Iris pigment epithelial cell (primary cell): ENCODE results near the gene DNASE1L3.

DNA sequence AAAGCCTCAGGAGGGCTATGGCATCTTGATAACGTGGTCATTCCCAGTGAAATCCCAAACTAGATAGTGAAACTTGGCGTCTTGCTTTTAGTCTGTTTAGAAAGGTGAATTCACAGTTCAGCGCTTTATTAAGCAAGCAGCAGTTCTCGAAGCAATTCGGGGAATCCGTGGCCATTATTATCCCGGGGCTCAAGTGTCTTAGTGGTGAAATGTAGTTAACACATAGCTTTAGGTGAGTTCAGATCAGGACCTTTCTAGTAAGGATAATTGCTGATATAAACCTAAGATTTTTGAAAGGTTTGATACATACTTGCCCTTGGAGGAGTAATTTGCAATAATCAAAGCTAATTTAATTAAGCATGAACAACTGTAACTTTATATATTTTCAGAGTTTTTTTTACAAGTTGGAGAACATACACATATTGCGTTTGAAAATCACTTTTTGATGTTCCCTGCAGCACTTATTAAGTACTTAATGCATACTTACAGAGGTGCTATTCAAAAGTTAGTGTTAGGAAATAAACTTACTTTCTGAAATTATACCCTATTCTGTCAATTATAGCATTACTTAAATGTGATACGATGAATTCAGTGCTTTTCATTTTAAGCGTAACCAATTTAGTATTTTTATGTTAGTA, 2.1 kb downstream of the SLMAP start:
- RRBS = no CpG with 5 or more reads among the region's 10 CpGs

- RRBS = no CpG with 5 or more reads among the region's 3 CpGs
Measured at GRCh38 chr3:57902841-57903517, 105.2 kb upstream of the FLNB start.

DNA sequence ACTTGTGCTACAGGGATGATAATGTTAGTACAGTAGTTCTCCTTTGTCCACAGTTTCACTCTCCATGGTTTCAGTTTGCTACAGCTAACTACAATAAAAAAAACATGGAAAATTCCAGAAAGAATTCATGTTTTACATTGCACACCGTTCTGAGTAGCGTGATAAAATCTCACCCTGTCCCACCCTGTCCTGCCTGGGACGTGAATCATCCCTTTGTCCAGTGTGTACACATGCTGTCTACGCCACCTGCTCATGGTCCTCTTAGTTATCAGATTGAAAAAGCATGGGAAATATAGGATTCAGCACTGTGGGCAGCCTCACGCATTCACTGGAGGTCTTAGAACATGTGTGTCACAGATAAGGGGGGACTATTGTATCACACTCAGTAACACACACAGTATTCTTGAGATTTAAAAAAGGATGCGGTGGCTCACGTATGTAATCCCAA, 8.8 kb upstream of the FLNB start:
- RRBS = no CpG with 5 or more reads among the region's 7 CpGs

GRCh38 chr3:58035079-58035784, 27.0 kb downstream of the FLNB start:
- RRBS = no CpG with 5 or more reads among the region's 5 CpGs

DNA sequence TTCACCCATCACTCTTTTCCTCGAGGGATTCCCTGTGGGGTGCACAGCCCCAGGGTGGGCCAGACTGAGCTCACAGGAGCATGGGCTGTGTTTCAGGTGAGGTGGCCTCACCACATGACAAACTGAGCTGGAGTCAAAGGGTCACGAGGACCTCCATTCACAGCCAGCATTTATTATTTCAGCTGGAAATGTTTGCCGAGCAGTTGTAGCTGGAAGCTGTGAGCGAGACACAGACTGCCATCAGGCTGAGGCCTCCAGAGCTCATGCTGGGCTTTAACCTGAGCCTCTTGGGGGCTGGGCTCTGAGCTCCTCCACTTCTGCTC, 57.4 kb downstream of the FLNB start:
- RRBS = no CpG with 5 or more reads among the region's 4 CpGs

DNA sequence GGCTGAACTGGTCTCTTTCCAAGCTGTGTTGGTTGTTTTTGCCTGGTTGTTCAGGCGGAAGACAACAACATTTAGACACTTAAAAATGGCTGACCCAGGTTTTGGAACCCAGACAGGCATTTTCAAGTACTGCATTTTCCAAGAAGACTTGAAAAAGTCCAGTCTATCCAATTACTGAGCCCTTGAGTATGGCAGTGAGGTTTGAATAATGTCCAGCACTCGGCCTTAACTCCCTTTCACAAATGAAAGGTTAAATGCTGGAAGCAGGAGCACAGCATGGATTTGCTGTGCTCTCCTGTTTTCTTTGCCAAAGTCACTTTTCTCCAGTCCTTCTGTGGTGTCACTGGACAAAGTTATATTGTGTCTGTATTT, 93.4 kb downstream of the FLNB start:
- RRBS = no CpG with 5 or more reads among the region's 2 CpGs

GRCh38 chr3:58109106-58109791, 101.0 kb downstream of the FLNB start:
- RRBS = no CpG with 5 or more reads among the region's 11 CpGs

GRCh38 chr3:58115032-58115751, 95.6 kb downstream of the DNASE1L3 start:
- RRBS = no CpG with 5 or more reads among the region's 12 CpGs

DNA sequence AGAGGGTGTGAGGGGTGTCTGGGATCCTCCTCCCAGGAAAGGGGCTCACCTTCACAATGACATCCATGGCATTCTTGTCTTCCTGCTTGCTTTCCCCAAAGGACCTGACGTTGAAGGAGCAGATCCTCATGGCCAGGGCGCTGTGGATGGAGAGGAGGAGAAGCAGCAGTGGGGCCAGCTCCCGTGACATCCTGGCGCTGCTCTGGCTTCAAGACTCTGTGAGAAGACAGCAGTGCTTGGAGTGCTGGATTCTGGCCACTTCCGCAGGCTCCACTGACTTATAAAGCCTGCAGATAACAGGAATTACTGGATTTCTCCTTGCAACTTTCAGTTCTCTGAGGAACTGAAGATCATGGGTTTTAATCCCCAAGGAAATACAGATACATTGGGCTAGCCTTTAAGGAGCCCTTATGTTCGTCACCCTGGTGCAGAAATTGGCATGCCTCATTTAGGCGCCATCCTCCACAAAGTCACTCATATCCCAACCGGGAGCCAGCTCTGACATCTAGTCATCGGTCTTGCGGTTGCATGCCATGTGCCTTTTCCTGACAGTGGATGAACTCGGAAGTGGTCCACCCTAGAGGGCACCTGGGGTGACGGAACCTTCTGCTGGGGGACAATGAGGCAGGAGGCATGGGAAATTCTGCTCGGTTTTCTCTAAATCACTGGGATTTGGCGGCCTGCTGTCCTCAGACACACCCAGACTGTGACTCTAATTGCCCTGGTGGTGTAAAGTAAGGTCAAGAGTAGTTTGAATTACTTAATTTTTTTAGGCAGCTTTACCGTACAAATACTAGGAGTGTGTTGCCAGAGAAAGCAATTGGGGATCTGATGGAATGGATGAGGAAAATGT, at the start of gene DNASE1L3:
Gene DNASE1L3 (minus strand): TSS at position 256 of the 853 bp plus-strand sequence.
- RRBS = no CpG with 5 or more reads among the region's 15 CpGs

DNA sequence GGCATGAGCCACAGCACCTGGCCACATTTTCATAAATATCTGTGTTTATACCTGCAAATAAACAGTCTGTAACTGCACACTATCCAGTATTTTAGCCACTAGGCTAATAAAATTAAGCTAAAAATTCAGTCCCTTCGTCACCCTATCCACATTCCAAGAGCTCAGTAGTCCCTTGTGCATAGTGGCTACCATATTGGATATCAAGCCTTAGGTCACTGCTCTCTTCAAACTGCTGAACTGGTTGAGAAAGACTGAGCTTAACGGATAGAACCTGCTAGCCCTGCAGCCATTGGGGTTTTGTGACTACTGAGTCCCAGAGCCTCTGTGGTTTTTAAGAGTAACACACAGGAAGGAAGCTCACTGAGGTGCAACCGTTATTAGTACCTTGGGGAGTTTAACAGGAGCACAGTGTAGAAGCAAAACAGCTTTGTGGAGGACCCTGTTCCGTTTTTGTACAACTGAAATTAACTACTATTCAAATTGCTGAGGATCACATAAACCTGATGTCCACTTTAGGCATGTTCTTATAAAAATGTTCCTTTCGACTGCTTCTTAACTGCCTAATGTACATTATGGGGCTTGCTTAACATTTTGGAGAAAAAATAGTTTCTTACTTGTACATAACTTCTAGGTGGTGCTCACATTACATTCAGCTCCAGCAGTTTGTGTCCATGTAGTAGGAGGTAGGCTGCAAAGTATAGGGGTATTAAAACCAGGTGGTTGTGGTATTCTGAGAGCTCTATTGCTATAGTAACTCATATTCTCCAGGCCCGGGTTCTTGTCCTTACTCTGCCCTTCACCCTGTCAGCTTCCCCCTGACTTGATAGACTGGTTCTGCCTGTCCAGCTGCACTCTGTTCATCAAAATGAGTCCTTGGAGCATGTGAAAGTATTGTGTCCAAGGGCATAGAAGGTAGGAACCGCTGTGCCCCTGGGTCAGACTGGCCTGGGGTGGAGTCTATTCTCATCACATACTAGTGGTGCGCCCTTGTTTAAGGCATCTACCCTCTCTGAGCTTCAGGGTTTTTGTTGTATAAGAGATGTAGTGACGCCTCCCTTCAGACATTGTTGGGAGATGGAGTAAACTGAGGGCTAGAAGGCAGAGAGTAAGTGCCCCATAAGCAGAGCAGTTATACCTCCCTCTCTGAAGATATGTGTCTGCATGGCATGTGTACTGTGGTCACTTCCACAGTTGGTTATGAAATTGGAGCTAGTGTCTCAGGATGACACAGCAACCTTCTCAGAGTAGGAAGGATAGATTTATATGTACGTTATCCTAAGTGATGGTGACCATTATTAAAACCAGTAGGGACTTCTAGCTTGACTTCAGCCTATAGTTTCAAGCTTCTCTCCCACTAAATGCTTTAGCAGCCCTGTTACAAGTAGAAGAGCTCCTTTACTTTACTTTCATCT, 17.4 kb downstream of the PXK start:
- RRBS = no CpG with 5 or more reads among the region's 10 CpGs

DNA sequence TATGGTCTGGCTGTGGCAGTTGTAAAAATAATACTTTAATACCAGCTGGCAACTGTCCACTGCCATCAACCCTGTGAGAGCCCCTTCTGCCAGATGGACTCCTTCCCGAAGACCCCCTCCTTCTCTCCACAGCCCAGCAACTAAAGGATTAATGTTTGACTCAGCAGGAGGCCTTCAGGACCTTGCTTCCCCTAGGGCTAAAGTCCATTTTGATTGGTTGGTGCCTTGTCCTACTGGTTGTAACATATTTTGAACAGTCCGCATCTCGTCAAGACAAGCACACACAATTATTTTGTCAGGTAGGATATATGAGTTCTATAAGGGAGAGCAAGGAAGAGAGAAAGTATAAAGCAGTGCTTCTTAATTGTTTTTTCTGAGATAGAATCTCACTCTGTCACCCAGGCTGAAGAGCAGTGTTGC, 18.7 kb downstream of the ACOX2 start:
- RRBS = no CpG with 5 or more reads among the region's 3 CpGs

- RRBS = no CpG with 5 or more reads among the region's 13 CpGs
Measured at GRCh38 chr3:58617109-58617889, 40.1 kb upstream of the FAM107A start.

GRCh38 chr3:58624673-58625065, 41.9 kb downstream of the FAM3D start:
- RRBS = no CpG with 5 or more reads among the region's 2 CpGs

- RRBS = no CpG with 5 or more reads among the region's 1 CpG
Measured at GRCh38 chr3:59758954-59759418, 709.2 kb upstream of the CFAP20DC start.

- RRBS = no CpG with 5 or more reads among the region's 6 CpGs
Measured at GRCh38 chr3:60370682-60371499, 880.4 kb downstream of the FHIT start.

DNA sequence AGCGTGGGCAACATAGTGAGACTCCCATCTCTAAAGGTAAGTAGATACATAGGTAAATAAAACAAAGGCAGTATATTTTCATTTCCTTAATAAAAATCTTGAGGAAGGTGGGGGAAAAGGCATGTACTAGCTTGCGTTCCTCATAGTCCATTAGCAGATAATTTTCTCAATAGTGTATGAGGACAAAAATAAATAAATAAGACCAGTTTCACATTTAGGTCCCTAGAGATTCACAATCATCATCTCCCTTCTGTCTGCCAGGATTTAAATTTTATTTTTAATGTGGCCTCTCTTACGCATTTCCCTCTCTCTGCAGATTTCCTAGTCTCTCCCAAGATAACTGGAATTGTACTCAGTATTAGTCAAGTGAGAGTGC, 839.1 kb downstream of the FHIT start:
- RRBS = no CpG with 5 or more reads among the region's 3 CpGs

GRCh38 chr3:60469469-60469989, 781.7 kb downstream of the FHIT start:
- RRBS = no CpG with 5 or more reads among the region's 2 CpGs

GRCh38 chr3:60470079-60470871, 781.0 kb downstream of the FHIT start:
- RRBS = no CpG with 5 or more reads among the region's 6 CpGs

GRCh38 chr3:61358350-61358649, 107.0 kb upstream of the FHIT start:
- RRBS = no CpG with 5 or more reads among the region's 1 CpG

DNA sequence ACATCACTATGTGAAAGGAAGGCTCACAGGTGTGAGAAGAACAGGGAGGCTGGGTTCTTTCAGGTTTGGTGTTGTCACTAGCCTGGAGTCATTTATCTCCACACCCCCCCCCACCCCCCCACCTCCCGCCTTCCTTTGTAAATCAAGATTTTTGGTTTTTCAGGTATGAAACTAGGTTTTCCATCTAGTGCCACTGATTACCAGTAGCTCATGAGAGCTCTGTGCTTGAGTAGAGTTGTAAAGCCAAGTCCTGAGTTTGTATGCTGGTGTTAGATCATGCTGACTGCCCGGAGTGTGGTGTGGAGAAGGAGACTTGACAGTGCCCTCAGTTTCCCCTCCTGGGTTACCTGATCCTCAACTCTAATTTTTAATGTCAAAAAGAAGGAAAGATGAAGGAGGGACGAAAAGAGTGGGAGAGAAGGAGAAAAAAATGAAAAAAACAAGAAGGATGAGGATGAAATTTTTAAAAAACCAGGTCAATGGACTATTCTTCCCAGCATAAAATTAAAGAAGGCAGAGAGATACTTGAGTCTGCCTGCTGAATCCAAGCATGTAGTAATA, 236.2 kb downstream of the PTPRG start:
- RRBS = no CpG with 5 or more reads among the region's 3 CpGs